ENCODE measurements around the genes SLC4A10 and GALNT3.

DNA sequence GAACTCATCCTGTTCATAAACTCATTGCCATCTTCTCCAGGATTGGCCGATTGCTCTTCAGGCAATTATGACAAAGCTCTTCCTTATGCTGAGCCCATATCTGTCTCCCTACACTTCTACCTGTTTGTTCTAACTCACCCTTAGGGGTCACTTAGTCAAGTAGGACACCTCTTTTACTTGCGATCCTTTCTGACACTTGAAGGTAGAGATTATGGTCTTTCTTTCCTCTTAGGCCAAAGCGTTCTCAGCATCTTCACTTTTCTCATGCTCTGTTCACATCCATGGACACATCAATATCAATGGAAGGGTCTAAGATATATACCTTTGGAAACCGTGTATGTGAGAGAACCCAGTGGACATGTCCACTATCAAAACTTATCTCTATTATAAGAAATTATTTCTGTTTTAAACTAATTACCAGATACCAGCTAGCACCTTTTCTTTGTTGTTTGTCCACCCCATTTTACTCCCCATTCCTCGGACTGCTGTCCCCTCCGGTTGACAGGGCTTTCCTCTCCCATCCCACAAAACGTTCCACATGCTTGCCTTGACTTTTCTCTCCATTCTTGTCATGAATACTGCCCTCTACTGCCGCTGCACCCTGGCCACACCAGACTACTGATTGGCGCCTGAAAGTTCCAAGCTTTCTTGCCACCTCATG, 47.2 kb downstream of the RBMS1 start:
- RRBS: no CpG with 5 or more reads among the region's 9 CpGs

DNA sequence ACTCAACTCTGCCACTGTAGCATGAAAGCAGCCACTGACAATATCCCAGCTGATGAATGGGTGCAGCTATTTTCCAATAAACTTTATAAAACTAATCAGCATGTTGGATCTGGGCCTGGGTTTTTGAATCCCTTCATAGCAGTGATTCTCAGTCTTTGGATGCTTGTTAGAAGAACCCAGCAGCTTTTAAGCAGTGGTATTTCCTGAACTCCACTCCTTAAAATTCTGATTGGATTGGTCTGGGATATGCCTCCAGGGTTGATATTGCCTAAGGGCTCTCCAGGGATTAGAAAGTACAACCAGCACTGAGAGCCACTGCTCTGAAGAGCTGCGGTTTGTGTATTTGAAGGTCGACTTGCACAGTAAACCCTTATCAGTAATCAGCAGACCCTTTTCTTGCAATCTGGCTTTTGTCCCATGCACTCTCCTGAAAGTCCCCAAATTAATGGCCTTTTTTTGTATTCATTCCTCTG, 17.0 kb upstream of the RBMS1 start:
- RRBS: no CpG with 5 or more reads among the region's 2 CpGs

DNA sequence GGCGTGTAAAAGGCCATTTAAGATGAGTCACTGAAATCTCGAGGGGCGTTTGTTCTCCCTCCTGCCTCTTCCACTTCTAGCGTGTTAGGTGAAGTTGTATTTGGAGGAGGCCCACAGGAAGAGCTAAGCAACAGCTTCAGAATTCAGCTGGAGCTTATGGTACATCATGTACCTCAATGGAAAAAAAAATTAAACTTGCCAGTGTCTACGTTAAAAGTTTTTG, 23.5 kb upstream of the RBMS1 start:
- RRBS: no CpG with 5 or more reads among the region's 5 CpGs

DNA sequence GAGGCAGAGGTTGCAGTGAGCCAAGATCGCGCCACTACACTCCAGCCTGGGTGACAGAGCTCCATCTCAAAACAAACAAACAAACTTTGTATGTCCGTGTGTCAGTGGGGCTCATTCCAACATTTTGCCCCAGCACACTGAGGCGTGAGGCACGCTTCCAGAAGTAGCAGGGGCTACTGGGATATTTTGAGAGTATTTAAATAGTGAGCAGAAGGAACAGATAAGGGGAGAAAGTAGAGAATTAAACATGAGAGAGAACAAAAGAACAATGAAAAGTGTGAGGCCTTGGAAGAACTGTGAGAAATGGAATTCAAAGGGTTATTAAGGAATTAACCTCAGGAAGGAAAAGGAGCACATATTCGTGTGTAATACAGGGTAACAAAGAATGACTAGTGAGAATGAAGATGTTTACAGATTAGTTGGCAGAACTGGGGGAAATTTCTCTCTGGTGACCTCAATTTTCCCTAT, 83.2 kb upstream of the TANK start:
- RRBS: no CpG with 5 or more reads among the region's 6 CpGs

GRCh38 chr2:161077495-161078462, 82.4 kb upstream of the TANK start:
- RRBS: no CpG with 5 or more reads among the region's 6 CpGs

GRCh38 chr2:161162500-161163470, 2.6 kb downstream of the TANK start:
- RRBS: no CpG with 5 or more reads among the region's 3 CpGs

DNA sequence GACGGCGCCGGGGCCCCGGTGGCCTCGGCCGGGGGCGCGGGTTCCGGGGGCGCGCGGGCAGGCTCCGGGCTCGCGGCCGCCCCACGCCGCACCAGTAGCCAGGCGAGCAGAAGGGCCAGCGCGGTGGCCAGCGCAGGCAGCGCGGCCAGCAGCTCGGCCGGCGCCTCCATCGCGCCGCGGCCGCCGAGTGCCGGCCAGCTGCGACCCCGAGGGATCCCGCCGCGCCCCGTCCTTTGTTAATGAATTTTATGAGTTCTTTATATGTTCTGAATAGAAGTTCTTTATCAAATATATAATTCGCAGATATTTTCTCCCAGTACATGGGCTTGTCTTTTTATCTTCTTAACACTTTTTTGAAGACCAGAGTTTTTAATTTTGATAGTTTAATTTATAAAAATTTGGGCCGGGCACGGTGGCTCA, 32.9 kb downstream of the PSMD14 start:
- RRBS: no CpG with 5 or more reads among the region's 43 CpGs

GRCh38 chr2:161624237-161624957, at the start of gene SLC4A10:
TSS of gene SLC4A10 (plus strand) at chr2:161624416.
- RRBS: no CpG with 5 or more reads among the region's 17 CpGs

DNA sequence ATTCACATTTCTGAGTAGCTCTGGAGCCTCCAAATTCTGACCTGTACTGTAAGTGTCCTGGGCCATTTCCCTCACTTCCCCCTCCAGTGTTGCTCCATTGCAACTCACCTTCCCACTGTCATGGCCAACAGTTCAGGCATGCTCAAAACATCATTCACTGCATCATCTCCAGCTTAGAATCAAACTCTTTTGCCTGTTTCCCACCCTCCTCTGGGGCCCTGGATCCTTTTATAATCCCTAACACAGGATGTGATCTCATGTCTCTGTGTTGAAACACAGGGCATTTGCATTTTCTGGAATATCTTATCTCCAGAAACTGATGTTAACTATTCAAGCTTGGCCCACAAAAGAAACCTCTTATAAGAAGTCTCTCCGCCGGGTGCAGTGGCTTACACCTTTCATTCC, 3.0 kb downstream of the DPP4 start:
- RRBS: no CpG with 5 or more reads among the region's 2 CpGs

DNA sequence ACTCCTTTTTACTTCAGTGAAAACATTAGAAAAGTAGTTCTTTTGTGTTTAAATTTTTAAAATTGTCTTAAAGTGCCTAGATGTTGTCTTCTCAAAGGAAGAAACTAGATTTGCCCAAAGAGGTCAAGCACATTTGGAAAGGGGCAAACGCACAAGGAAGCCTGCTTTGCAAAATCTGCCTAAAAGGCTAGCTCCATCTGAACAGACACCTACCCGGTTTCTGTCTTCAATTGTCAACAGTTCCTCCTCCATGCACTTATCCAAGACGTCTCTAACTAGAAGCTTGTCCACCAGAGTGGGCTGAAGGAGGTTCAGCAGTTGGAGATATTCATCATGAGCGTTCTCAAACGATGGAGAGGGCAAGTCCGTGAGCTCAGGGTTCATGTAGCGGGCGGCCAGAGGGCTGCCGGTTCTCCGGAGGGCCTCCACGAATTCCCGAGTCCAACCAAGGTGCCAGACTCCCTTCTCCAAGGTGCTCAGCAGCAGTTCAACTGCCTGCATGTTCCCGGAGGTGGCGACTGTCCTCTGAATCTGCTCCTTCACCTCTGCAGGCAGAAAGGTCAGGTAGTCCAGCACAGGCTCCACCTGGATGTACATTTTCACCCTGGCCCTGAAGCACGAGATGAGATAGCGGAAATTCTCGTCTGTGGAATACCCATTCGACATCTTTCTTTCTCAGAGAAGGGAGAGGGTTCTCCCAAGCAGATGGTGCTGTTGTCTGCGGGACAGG, 677 bp downstream of the IFIH1 start:
- RRBS: 7% methylated on average over 4 of the region's 19 CpGs

DNA sequence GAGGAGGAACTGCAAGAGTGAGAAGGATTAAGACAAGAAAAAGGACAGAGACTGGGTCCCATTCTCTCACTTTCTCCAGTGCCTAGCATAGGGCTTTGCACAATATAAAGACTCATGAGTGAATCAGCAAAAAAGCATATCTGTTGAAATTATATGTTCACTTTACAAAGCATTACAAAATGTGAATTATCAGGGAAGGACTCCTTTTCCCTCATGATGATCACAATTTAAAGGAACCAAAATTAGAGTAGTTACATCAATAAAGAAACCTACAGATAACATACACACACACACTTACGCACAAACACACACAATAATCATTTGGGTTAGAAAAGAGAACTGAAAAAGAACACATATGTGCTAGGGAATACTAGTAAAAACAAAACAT, 42.5 kb downstream of the FIGN start:
- RRBS: no CpG with 5 or more reads among the region's 1 CpG

DNA sequence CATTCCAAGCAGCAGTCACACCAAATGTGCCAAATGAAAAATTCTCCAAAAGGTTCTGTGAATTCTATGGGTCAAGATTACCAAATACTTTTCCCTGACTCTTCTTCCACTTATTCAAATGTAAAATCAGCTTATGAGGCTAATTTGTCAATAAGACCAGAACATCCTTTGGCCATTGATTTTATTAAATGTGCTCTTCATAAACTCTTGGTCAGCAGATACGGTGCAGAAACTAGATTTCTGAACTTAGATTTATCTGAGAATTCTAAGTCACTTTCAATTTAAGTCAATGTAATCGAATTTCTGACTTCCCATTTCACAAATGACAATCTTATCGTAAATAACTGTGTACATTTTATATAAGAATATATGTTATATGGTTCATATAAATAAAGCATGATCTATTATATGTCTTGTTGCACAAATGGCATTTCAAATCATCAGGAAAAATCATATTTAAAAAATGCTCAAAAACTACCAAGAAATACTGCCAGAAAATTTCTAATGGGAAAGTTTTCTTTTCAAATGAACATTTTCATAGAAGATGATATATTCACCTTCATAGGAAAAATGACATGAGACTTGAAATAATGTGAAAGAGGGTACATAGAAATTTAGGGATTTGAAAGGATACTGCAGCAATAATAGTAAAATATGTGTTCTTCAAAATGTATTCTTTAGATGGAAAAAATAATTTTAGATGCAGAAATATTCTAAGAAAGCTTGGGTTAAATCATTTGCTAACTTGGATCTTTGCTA, 94.8 kb upstream of the GRB14 start:
- RRBS: no CpG with 5 or more reads among the region's 3 CpGs

- RRBS: no CpG with 5 or more reads among the region's 1 CpG
These were observed 58.3 kb downstream of the COBLL1 start for GRCh38 chr2:164783403-164783723.

- RRBS: no CpG with 5 or more reads among the region's 2 CpGs
These were observed 44.7 kb downstream of the SLC38A11 start for GRCh38 chr2:164910565-164911019.

GRCh38 chr2:165112136-165112628, 91.7 kb downstream of the SCN3A start:
- RRBS: no CpG with 5 or more reads among the region's 4 CpGs

DNA sequence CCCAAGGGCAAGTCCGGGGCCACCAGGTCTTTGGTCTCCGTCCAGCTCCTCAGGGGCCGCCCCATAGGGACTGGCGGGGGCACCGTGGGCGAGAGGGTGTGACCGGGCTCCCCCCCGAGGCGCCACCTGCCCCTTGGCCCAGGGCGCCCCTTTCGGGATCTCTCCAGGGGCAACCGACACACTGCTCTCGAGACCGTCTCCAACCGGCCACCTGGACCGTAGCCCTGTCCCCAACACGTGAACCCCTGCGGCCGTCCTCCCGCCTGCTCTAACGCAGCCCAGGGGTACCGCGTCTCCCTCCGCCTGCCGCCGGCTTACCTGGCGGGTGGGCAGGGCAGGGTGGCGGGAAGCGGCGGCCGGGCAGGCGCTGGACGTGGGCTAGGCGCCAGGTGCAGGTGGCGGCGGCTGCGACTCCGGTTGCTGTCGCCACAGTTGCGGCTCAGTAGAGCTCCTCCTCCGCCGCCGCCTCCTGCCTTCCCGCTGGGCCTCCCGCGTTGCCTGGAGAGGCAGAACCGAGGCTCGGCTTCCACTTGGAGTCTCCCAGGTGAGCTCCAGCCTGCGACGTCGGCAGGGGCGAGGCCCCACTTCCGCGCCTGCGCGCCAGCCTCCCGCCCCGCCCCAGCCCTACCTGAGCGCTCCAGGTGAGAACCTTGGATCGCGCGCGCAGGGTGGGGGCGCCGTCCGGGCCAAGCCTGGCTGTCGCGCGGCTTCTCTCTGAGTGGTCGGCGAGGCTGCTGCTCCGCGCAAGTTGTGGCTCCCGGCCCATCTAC, at the start of gene GALNT3:
TSS of gene GALNT3 (minus strand) at position 551 of the 770 bp plus-strand sequence.
- RRBS: 5% methylated on average over 37 of the region's 74 CpGs

- RRBS: no CpG with 5 or more reads among the region's 3 CpGs
These were observed 1.0 kb upstream of the GALNT3 start for GRCh38 chr2:165795018-165795535.

DNA sequence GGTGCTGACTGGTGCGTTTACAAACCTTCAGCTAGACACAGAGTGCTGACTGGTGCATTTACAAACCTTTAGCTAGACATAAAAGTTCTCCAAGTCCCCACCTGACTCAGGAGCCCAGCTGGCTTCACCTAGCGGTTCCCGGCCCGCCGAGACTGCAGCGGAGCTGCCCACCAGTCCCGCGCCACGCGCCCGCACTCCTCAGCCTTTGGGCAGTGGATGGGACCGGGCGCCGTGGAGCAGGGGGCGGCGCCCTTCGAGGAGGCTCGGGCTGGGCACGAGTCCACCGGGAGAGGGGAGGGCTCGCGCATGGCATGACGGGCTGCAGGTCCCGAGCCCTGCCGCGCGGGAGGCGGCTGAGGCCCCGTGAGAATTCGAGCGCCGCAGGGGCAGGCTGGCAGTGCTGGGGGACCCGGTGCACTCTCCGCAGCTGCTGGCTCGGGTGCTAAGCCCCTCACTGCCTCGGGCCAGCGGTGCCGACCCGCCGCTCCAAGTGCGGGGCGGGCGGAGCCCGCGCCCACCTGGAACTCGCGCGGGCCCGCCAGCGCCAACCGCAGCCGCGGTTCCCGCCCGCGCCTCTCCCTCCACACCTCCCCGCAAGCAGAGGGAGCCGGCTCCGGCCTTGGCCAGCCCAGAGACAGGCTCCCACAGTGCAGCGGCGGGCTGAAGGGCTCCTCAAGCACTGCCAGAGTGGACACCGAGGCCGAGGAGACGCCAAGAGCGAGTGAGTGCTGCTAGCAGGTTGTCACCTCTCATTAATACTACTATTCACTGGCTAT, 3.5 kb upstream of the TTC21B start:
- RRBS: 95% methylated on average over 11 of the region's 65 CpGs

- RRBS: no CpG with 5 or more reads among the region's 1 CpG
These were observed 37.4 kb downstream of the SCN1A start for GRCh38 chr2:166090502-166090762.

DNA sequence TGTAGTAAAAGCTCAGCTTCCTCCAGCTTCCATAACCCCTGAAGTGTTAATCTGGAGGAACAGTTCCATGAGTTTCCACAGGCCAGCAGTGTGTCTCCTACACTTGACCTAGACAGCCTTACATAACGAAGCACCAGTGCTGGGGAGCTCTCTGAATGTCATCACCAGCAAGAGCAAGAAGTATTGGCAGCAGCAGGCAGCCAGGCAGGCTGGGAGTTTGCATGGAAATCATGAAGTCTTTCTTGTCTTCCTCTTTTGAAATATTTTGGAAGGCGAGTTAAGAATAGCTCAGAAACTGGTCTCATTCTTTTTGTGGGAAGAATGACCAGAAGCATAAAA, 21.2 kb upstream of the SCN1A start:
- RRBS: no CpG with 5 or more reads among the region's 2 CpGs